Hair follicle dermal papilla cell (primary cell): ENCODE measurements around a stretch of chr5.

DNA sequence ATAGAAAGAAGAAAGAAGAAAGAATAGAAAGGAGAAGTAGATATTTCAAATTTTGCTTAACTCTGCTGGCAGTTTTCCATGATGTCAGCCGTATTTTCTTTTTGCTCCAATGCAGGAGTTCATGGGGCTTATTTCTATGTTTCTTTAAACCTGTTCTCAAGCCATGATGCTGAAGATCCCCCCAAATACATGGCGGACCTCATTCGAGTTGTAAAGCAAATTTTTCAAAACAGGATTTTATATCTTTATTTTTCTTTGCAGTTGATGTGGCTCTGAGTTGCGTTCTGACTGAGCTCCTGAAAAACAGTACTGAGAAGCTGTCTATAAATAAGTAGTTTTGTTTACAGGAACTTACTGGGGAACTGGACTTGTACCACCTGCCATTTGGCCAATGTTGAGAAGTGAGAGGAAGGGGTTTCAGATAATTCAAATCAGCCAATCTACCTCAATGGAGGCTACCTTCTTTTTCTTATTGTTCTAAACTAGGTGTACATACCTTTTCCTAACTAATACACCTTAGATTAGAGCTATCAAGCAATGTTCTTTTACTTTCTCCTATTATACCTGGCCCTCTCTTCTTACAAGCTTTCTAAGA lies 418.6 kb upstream of the MEF2C start:
- CAGE, long polyA plus RNA: no peak

- CAGE, long polyA plus RNA: no peak
Observed at GRCh38 chr5:89396576-89397230, 513.7 kb upstream of the MEF2C start.

DNA sequence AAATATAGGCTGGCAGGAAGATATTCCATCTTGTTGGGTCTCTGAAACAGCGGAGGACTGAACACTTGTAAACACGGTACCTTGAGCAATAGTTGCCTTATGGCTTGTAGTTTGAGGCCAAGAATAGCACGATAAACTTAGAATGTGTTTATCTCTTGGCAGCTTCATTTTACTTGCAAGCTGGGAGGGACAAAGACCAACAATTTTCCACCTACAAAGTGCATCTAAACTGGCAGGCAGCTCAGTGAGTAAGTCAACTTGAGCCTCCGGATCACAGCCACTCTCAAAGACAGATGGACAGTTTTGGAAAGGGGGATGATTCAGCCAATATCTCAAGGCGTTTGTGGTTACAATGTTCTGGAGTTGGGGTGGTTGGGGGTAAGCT lies 652.6 kb downstream of the CETN3 start:
- CAGE, long polyA plus RNA: no peak

DNA sequence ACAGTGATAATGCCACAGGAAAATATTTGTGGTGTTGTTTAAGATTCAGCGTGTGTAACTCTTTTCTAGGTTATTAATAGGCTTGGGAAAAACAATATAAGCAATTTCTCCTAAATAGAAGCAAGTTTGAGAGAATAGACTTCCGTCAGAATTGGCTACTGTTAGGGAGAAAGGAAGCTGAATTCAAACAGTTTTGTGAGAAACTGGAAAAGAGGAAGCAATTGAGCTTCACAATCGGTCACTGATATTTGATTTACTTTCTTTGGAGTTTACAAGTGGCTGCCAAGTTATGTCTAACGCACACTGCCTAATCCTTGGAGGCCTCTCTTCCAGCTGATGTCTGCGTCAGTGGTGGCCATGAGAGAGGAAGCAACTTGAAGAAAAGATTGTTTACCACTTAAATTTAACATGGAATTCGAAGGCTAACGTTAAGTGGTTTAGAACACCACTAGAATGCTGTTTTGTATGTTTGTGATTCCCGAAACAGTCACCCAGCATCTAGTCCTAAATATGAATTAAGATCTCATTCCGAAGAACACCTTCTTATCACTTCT lies 319.5 kb downstream of the ADGRV1 start:
- CAGE, long polyA plus RNA: no peak

GRCh38 chr5:90898830-90899670 lies 340.5 kb downstream of the ADGRV1 start:
- CAGE, long polyA plus RNA: no peak

- CAGE, long polyA plus RNA: no peak
Observed at GRCh38 chr5:91125212-91125805, 257.8 kb downstream of the ARRDC3 start.

- CAGE, long polyA plus RNA: no peak
Observed at GRCh38 chr5:91146089-91146714, 236.9 kb downstream of the ARRDC3 start.

DNA sequence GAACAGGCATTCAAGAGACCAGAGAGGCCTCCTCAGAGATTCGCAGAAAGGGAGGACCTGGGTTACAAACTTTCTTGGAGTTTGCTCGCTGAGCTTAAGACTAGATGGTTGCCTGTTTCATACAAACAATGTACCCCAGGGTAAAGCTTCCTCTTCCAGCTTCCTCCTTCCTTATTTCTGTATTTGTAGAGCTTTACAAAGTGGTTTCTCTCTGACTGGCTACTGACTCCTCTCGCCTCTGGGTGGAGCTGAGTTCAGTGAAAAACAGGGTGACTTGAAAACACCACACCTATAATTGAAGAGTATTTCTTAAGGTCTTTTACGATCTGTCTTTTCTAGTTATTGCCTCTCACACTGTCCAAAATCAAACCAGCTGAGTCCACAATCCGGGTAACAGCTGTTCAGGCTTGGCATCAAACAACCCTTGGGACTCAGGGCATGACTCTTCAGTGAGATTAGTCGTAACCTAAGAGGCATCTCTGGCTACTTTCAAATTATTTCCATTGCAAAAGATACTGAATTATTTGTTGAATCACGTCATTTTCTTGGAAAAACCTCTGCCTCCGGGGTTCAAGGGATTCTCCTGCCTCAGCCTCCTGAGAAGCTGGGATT lies 200.3 kb downstream of the ARRDC3 start:
- CAGE, long polyA plus RNA: no peak

DNA sequence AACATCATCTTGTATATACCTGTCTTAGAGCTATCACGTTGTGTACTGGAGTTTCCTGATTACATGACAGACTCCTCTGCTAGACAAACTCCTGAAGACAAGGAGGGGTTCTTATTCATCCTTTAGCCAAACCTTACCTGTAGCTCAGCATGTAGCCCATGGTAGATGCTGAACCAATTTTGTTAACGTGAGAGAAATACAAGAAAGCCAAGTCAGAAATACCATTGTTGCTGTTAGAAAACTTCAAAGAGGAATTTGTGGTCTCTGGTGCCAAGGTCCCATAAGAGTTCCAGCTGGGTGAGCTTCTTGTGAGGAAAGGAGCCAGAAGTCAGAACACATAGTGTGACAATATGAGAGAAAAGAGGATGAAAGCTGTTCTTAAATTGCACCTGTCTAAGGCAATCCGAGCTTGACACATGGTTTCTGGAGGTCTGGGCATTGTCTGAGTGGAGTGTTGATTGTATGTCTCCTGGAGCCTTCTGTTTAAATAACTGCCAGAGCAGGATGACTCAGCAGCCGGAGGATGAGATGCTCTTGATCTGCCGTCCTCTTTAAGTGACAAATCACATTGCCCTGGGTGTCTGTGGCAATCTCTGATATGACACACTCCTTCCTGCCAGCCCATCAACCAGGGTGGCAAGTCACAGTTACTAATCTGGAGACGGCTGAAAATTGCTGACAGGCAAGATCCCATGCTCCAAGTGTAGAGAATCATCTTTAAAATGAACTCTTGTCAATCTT lies 69.0 kb downstream of the ARRDC3 start:
- CAGE, long polyA plus RNA: no peak

DNA sequence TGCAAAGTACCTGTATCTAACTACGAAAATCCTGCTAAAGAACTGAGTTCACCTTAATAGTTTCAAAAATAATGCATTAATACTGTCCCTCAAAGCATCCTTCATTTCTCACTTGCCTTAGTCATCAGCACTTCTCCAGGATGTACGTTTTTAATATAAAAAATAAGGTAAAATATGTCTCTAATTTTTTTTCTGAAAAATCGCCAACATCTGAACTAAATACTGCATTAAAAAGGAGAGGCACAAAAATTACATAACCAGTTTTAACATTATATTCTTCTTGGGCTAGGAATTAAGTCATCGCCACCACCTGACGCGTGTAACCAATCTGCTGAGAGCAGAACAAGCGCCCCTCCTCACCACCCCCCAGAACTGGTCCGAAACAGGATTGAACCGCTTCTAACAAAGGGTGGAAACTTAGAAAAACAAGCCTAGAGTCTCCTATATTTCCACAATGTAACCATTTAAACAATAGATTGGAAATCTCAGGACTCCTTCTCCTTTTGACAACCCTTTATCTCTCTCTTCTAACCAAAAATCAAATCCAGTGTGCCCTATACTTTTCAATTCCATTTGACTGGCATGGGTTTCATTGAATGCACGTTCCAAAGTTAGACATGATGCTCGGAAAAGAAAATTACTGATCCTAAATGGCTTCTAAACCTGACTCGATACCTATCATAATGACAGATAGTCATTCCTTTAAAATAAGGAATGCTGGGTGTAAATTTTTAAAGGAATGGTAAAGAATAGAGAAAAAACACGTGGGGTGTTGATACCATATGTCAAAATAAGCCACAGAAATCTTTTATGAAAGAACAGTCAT lies 1.4 kb downstream of the ARRDC3 start:
- CAGE, long polyA plus RNA: no peak

GRCh38 chr5:91384136-91384390 lies 946 bp upstream of the ARRDC3 start:
- CAGE, long polyA plus RNA: no peak

GRCh38 chr5:92552060-92553102 lies 1030.6 kb upstream of the NR2F1 start:
- CAGE, long polyA plus RNA: no peak

- CAGE, long polyA plus RNA: no peak
Observed at GRCh38 chr5:93569841-93570108, 13.2 kb upstream of the NR2F1 start.

GRCh38 chr5:93572034-93572453 lies 11.0 kb upstream of the NR2F1 start:
- CAGE, long polyA plus RNA: no peak

DNA sequence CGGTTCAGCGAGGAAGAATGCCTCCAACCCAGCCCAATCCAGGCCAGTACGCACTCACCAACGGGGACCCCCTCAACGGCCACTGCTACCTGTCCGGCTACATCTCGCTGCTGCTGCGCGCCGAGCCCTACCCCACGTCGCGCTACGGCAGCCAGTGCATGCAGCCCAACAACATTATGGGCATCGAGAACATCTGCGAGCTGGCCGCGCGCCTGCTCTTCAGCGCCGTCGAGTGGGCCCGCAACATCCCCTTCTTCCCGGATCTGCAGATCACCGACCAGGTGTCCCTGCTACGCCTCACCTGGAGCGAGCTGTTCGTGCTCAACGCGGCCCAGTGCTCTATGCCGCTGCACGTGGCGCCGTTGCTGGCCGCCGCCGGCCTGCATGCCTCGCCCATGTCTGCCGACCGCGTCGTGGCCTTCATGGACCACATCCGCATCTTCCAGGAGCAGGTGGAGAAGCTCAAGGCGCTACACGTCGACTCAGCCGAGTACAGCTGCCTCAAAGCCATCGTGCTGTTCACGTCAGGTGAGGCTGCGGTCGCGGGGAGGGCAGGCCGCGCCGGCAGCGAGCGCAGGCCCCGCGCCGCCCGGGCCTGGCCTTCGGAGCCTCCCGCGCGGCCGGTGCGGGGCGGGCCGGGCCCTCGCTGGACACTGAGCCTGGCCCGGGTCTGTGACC lies 5.0 kb downstream of the NR2F1 start:
- CAGE, long polyA plus RNA: no peak

DNA sequence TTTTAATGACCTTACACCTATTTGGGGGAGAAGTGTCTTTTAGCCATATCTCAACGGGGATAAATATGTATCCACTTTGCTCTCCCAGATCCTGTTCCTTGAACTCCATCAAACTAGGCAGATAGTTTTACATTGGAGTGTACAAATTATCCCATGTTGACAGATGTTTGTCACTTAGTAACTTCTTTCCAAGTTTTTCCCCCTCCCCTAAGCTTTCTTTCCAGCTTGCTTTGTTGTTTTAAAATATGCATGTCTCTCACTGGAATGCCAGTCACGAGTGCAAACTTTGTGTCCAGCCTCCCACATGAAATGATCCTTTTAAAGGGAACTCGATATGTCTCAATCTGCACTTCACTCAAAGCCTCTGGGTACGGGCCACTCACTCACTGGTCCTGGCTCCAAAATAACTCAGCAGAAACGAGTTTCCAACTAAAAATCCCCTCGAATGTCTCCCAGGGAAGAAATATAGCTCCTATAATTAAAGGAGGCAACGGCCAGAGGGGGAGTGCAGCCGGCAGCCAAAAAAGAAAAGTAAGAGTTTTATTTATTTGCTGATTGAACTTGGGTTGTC lies 17.4 kb downstream of the NR2F1 start:
- CAGE, long polyA plus RNA: no peak

DNA sequence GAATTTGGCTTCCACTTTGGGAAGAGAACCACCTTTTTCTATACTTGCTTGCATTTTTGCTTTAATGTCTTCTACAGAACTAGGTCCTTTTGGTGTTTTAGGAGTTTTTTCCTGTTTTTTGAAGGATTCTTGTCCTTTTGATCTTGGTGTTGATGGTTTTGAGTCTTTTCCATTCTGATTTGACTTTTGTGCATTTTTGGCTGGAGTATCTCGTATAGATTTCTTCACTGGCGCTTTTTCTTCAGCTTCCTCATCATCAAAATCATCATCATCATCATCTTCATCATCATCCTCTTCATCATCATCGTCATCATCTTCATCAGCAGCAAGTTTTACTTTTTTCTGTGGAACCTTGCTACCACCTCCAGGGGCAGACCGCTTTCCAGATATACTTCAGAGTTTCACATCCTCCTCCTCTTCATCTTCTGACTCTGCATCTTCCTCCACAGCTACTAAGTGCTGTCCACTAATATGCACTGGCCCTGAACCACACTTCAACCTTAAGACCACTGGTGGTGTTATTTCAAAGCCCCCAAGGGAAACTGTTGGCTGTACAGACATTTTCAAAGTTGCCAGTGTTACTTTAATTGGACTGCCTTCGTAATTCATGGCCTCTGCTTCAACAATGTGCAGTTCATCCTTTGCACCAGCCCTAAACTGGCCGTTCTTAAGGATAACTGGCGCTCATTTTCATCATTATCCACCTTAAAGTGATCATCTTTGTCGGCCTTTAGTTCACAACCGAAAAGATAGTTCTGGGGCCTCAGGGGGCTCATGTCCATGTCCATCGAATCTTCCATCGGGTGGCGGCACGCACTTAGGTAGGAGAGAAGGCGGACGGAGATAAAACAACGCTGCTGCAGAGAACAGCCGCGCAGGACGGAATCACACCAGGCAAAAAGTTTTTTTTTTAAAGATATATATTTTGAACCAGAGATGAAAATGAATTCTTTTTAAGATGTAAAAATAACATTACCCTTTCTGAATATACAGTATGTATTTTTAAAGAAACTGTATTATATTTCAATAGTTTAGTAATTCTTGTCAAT lies 58.2 kb downstream of the POU5F2 start:
- CAGE, long polyA plus RNA: no peak

DNA sequence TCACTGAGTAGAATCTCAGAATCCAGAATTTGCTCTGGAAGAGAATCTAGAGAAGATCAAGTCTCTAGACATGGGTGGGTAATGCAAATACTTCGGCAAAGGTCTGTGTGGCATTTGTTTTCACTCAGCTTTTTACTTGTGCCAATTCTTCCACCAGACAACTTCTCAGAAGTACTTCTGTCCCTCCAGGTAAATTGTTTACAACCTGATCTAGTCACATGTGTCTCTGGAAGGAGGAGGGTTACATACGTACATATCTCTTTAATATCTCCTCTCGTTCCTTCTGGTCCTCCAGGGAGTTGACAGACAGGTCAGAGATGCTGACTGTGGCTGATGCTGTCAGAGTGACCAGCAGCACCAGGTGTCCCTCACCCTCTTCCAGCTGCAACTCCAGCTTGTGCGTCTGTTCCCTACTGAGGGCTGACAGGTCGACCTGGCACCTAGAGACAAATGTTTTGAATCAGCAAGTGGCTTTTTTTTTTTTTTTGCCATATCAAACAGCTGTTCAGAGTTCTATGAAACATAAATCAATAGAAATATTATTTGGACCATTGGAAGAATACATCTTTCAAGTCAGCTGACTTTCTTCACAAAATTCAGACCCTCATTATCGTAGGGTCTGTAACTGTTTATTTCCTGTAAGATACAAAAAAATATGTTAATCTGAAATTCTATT lies 276.1 kb downstream of the SLF1 start:
- CAGE, long polyA plus RNA: no peak

DNA sequence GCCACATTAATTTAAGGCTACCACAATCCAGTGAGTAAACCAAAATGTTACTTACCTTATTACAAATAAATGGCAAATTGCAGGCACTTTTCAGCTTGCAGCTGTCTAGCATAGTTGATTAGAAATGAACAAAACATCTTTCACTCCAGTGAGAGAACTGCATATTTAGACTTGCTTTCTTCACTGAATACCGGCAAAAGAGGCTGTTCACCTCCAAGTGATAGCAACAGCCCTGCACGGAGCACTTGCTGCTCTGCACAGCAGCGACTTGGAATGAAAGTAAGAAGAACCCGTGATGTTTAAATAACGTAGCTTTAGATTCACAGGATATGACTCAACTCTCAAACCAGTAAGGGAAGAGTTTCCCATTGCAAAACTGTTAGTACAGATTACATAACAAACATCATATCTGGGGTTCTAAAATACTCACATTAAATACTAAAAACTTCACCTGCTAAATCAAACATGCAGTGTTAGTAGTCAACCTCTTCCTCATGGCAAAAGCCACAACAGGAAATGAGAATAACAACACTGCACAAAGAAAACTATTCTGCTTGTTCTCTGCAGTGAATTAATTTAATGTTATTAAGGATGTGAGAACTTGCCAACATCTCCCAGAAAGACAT lies 203.4 kb downstream of the MCTP1 start:
- CAGE, long polyA plus RNA: no peak

- CAGE, long polyA plus RNA: no peak
Observed at GRCh38 chr5:95541790-95541998, 13.1 kb downstream of the SKIC3 start.